Cardiac atrium fibroblast (primary cell): ENCODE data around the gene MACO1.

DNA sequence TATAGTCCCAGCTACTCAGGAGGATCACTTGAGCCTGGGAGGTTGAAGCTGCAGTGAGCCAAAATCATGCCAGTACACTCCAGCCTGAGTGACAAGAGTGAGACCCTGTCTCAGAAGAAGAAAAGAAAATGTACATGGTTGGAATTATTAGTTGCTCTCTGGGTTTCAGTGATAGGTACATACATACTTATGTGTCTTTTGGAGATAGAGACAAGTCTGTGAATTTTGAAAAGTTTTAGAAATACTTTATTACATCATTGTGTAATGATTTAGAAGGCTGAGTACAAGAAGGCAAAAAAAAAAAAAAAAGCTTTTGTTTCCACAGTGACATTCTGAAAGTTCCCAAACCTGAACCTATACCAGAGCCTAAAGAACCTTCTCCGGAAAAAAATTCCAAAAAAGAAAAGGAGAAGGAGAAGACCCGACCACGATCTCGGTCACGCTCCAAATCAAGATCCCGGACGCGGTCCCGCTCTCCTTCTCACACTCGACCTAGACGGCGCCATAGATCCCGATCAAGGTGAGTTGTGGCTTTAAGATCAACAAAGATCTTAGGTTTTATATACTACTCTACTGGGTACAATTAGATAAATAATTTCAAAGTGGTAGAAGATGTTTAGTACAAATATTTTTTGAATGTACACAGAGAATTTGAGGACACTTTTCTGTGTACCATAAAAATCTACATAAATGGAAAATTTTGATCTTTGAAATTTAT, 9.2 kb downstream of the SRRM1 start:
- RAMPAGE, long total RNA, result no peak

DNA sequence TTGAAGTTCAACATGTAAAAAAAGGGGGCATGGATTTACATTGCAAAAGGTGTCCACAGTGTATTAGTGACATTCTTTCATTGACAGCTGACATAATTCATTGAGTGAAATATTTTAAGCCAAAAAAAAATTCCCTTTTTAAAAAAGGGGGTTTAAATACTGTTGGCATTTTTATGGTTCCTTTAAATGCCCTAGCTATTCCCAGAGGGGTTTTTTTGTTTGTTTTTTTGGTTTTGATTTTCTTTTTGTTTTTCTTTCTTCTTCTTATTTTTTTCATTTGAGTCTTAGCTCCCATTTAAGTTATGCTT, 29.3 kb downstream of the SRRM1 start:
- RAMPAGE, long total RNA, result no peak

GRCh38 chr1:24714693-24715400, 30.4 kb upstream of the CLIC4 start:
- RAMPAGE, long total RNA, result no peak

DNA sequence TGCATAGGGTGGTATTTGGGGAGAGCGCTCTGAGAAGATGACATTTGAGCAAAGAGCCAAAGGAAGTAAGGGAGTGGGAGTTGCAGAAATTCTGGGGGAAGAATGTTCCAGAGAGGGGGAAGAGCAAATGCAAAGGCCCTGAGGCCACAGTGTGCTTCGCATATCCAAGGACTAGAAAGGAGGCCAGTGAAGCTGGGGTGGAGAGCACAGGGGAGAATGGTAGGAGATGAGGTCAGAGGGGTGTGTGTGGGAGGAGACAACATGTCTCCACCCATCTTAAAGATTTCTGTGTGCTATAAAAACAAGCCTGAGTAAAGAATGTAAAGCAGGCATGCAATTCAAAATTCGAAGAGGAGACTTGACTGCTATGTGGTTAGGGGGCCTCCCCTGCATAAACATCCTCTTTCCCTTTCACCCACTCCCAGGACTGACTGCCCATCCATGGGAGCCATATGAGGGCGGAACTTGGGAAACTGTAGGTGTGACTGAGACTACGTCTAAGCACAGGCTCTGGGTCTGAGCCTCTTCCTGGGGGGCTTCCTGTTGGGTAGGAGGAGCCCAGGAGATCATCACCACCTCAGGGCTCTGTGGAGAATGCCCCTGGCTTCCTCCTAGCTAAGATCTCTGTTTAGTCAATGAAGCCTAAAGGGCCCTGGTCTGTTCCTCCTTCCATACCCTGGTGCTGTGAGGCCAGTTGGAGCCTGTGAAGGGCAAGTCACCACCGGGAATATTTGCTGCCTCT, 2.9 kb upstream of the CLIC4 start:
- RAMPAGE, long total RNA, result no peak

DNA sequence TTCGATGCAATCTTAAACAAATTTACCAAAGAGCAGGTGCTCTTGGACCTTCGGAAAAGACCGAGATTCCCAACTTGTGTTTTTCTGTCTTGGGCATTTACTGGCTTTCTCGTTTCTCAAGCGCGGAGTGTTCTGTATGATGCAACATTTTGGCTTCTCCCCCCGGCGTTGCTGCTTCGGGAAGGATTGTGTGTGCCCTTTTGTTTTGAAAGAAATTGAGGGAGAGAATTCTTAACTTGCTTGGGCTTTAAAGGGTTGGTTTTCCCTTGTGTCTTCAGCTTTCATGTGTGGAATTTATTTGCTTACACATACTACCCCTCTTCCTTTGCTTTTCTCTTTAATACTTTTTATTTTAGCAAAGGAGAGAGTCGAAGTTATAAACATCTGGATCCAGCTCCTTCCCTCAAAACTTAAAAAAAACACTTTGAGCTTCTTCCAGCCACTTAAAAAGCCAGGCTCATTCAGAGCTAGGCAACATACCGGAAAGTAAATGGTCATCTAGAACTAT, 953 bp downstream of the CLIC4 start:
- RAMPAGE, long total RNA, result no peak

- RAMPAGE, long total RNA, result no peak
These were observed 1.4 kb downstream of the CLIC4 start for GRCh38 chr1:24746654-24746991.

GRCh38 chr1:24748523-24749101, 3.4 kb downstream of the CLIC4 start:
- RAMPAGE, long total RNA, result no peak

- RAMPAGE, long total RNA, result no peak
These were observed 16.1 kb downstream of the CLIC4 start for GRCh38 chr1:24761152-24762000.

- RAMPAGE, long total RNA, result no peak
These were observed 15.3 kb downstream of the RUNX3 start for GRCh38 chr1:24914755-24915262.

- RAMPAGE, long total RNA, result no peak
These were observed 11.2 kb downstream of the RUNX3 start for GRCh38 chr1:24918662-24919448.

DNA sequence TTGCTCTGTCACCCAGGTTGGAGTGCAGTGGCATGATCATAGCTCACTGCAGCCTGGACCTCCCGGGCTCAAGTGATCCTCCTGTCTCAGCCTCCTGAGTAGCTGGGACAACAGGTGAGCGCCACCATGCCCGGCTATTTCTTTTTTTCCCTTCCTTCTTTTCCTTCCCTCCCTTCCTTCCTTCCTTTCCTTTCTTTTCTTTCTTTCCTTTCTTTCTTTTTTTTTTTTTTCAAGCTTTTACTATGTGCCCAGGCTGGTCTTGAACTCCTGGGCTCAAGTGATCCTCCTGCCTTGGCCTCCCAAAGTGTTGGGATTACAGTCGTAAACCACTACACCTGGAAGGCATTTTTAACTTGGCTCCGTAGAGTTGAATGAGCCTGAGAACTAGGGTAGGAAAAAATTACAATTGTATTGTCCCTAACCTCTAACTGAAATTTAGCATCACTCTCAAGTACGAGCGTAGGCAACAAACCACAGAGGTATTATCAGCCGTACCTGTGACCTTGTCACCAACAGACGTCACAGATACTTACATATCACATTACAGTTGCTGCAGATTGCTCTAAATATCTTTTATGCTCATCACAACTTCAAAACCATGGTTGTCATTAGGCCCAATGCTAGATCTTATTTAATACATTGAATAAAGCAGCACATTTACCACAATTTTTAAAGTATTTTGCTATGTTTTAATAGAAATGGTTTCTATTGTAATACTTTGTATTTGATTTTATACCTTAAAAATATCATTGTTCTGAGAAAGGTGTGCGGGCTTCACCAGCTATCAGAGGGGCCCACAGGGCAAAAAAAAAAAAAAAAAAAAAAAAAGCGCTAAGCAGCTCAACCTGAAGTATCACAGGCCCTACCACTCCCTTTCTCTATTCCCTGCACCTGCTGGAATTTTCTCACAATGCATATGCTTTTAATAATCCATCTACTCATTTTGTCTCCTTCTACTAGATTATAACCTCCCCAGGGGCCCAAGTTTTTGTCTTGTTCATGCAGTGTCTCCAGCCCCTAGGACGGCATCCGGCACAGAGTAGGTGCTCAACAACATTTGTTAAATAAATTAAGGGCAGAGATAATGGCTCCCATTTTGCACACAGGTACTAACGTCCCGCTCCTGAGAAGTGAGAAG, 7.7 kb downstream of the RUNX3 start:
- RAMPAGE, long total RNA, result no peak

GRCh38 chr1:24964627-24965600, 34.8 kb upstream of the RUNX3 start:
- RAMPAGE, long total RNA, result no peak

DNA sequence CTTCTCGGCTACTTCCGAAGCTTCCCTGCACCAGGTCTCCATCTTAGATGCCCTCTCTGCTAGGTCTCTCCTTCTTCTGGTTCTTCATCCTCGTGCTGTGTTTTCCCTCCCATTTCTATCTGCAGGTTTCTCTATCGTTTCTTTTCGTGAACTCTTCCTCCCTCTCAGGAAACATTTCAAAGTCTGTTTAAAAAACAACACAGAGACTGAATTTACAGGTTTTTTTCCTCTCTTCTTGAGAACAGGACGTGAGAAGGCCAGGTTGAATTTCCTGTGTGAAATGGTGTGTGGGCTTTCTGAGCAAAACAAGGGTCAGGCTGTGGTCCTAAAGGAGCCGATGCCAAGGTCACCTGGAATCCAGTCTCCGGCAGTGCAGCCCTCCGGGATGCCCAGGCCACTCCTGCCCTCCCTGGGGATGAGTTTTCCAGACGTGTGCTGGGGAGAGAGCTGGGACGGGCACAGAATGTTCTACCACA, 62.6 kb upstream of the RUNX3 start:
- RAMPAGE, long total RNA, result no peak

DNA sequence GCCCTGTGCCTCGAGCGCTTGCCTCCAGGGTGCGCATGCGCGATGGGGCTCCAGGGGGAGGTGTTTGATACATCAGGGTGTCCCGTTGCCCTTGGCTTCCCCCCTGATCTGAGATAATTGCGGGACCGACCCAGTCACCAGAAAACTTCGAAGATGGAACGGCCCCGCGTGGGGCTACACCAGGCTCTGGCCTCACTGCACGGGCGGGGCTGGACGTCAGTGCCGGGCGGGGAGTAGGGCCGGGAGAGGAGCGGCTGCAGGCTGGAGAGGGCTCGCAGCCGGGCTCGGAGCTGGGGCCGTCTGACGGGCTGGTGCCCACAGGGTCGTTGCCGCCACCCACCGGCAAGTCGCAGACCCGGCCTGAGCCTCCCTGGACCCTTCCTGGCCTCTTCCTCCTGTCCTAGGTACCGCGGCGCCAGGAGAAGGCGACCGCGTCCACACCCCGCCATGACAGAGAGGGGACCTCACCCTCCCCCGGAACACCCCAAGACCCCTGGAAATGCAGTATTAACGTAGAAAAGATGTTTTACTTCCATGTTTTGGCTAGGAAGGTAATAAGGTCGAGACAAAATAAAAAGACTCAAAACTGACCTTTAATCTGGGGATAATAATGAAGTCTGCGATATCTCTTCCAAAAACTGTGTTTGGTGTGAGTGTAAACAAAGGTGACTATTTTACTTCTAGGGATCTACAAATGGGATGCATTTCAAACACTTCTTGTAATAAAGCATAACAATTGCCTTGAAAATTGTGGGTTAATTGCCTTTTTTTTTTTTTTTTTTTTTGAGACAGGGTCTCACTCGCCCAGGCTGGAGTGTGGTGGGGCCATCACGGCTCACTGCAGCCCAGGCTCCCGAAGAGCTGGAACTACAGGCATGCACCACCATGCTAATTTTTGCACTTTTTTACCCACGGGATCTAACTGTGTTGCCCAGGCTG, 601 bp upstream of the RSRP1 start:
- RAMPAGE, long total RNA, result no peak

GRCh38 chr1:25340329-25340740, 2.2 kb downstream of the TMEM50A start:
- RAMPAGE, long total RNA, result no peak

GRCh38 chr1:25430793-25431651, at the start of gene MACO1:
MACO1 (plus strand) TSS chr1:25430897.
- RAMPAGE, long total RNA, result no peak

- RAMPAGE, long total RNA, result no peak
These were observed 873 bp downstream of the MACO1 start for GRCh38 chr1:25431652-25431887.

GRCh38 chr1:25434501-25434983, 3.8 kb downstream of the MACO1 start:
- RAMPAGE, long total RNA, result no peak

- RAMPAGE, long total RNA, result no peak
These were observed 974 bp downstream of the LDLRAP1 start for GRCh38 chr1:25544352-25544807.

DNA sequence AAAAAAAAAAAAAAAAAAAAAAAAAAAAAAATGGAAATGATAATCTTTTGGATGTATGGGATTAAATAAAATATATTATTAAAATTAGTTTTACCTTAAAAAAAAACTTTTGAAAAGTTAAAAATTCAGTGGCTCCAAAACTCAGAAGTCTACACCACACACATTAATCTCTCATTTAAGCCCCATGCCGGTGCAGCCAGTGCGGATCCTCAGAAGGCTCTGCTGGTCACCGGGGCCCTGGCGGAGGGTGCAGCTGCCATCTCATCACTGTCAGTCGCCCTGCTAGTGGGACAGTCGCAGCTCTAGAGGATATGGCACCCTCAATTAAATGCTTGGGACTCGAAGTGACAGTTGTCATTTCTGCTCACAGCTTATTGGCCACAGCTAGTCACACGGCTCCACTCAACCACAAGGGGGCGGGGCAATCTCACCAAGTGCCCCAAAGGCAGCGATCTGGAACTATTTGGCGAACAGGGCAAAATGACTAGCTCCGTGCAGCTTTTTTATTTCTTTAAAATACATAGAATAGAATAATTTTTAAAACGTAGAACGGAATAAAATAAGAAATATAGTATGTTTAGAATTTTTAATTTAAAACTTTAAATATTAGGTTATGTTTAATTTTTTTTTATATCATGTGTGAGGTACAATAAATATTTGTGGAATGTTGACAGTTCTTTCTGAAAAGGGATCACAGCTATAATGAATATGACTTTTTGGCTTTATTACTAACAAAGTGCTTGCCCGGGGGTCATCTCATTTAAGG, 8.0 kb upstream of the MAN1C1 start:
- RAMPAGE, long total RNA, result no peak